Fibroblast of the aortic adventitia (primary cell): ENCODE results near the genes POTEF, CCDC74B, MZT2B and GPR148.

DNA sequence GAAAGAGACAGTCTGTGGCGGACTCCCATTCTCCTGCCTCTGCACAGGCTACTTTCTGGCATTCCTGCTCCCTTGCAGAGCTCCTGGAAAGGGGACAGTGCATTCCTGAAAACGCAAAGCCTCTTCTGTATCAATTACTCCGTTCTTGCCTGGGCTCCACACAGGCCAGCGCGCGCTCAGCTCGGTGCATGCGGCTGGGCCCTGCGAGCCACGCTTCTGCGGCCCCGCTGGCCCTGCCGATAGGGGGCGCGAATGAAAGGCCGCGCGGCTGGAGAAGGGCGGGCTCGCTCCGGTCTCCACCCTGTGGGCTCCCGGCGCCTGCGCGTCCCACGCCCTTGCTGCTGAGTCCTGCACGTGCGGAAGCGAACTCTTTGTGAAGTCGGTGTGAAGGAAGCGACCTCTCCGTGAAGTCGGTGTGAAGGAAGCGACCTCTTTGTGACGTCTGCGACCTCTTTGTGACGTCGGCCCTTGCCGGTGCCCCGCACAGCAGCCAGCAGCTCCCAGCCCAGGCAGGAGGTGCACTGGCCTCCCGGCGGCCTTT, 392.1 kb upstream of the RAB6C start:
- CAGE, long polyA plus RNA = no peak

- CAGE, long polyA plus RNA = no peak
These were observed 49.8 kb upstream of the RAB6C start for GRCh38 chr2:129929728-129930072.

DNA sequence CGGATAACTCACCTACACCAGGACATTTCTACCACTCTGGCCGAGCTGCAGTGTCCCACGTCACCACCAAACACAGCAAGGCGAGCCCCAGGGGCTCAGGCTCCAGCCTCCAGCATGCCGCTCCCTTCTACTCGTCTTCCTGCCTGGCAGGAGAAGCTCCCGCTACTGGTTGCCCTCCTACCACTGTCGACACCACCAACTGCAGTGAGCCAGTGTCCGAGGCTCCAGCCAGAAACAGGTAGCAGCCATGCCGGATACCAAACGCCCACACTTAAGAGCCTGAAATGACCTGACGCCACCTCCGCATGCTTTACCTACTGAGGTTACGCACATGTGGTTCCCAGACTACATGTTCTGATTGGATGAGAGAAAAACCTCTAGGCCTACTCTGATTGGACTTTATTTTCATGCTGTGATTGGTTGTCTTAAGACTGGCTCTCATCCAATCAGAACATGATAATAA, at the start of gene POTEF:
Gene POTEF, minus strand, starts transcription at position 163 of the 463 bp plus-strand sequence.
- CAGE, long polyA plus RNA = no peak

GRCh38 chr2:130144618-130145539, at the start of gene CCDC74B:
TSS of gene CCDC74B (minus strand) at chr2:130145112.
- CAGE, long polyA plus RNA = no peak

DNA sequence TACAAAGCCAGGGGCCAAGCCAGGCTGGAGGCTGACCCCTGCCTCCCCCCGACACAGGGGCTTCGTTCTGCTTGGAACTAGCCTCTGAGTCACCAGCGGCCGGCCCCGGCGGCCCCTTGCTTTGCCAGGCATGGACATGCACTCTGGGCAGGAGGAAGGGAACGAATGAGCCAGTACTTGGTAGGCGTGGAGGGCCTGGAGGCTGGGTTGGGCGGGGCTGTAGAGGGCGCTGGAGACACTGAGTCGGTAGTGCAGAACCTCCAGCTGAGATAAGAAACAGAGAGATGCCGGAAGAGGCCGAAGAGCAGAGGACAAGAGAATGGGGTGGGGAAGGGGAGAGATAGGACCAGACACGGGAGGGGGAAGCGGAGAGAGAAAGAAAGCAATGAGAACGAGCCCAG, 16.1 kb upstream of the CCDC74B start:
- CAGE, long polyA plus RNA = no peak

DNA sequence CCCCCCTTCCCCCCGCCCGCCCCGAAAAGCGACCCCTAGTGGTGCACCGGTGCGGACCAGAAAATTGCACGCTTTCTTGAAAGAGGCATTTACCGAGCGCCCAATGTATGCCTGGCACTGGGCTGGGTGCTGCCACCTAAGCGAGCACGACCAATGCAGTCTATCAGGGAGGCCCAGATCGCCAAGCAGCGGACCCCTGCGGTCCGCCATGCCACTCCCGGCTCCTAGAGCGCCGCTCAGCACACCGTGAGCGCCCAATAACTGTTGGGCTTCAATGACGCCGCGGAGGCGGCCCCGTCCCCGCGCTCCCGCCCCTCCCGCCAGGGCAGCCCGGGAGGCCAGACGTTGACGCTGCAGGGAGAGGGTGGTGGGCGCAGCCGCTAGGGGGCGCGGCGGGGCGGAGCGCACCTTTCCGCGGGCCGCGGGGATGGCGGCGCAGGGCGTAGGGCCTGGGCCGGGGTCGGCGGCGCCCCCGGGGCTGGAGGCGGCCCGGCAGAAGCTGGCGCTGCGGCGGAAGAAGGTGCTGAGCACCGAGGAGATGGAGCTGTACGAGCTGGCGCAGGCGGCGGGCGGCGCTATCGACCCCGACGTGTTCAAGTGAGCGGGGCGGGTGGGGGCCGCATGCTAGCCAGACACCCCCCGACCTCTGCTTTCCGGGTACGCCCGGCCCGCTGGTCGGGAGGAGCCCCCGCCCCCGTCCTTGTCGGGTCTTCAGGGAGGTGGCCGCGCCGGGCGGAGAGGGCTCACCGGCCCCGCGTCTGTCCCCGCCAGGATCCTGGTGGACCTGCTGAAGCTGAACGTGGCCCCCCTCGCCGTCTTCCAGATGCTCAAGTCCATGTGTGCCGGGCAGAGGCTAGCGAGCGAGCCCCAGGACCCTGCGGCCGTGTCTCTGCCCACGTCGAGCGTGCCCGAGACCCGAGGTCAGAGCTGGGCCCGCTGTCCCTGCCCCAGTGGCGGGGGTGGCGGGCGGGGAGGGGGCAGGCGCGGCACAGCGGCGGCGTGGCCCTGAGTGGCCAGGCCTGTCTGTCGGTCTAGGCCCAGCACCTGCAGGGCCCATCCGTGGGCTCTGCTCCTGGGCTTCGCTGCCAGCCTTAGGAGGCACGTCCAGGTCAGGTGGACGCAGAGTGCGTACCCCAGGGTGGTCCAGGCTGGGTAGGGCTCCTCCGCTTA, at the start of gene MZT2B:
Gene MZT2B, plus strand, starts transcription at position 407 of the 1,170 bp plus-strand sequence.
- CAGE, long polyA plus RNA = no peak

DNA sequence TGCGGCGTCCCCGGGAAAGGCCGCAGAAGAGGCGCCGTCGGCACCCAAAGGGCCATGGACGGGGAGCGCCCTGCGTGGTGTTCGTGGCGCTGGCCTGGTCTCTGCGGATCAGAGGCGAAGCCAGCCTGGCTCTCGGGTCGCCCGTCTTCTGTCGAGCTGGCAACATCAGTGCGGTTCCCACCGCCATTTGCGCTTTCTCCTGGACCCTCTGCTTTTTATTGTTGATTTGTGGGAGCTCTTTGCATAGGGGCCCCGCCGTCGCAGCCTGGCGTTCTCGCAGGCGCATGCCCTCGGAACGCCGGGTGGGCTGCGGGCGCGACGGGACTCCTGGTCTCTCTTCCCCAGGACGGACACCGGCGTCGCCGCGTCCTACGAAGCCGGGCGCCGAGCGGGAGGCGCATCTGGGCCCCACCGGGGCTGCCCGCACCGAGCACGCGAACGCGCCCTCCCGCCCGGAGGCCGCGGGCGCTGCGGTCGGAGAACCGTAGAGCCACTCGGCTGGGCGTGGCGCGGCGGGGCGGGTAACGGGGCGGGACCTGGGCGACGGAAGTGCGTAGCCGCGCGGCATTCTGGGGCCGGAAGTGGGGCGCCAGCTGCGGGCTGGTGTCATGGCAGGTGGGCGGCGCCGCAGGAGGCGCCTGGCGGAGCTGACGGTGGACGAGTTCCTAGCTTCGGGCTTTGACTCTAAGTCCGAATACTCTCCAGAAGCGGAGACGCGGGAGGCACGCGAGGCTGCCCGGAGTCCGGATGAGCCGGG, 30.7 kb upstream of the TUBA3E start:
- CAGE, long polyA plus RNA = no peak

- CAGE, long polyA plus RNA = no peak
These were observed 67.3 kb downstream of the CCDC115 start for GRCh38 chr2:130274729-130274928.

DNA sequence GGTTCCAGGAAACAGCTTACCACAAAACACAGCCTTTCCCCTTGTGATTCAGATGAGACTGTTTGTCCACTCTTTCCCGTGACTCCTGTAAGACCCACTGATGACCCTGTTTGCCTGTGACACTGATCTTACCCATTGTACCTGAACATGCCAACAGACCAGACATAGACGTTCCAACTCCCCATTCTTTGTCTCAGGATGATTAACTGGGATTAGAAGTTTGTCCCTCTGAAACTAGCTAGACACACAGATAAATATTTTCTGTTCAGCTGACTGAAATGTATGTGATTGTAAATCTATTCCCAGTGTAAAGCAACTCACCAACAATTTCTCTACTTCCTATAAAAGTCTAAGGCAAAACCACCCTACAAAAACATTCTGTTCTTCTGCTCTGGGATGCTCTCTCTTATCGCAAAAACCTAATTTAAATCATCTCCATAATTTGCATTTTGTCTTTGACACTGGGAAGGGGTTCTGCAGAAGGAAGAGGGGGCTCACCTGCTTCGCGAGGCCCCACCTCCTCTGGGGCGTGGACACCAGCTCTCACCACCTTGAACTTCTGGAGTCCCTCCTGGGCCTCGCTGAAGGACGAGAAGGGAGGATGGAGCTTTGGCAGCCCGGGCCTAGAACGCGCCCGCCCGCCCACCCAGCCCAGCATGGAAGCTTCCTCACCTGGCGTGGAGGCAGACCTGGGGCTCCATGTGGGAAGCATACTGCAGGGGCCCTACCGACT, 629 bp downstream of the CCDC115 start:
- CAGE, long polyA plus RNA = no peak

- CAGE, long polyA plus RNA = no peak
These were observed 14.7 kb downstream of the PTPN18 start for GRCh38 chr2:130370239-130371211.

DNA sequence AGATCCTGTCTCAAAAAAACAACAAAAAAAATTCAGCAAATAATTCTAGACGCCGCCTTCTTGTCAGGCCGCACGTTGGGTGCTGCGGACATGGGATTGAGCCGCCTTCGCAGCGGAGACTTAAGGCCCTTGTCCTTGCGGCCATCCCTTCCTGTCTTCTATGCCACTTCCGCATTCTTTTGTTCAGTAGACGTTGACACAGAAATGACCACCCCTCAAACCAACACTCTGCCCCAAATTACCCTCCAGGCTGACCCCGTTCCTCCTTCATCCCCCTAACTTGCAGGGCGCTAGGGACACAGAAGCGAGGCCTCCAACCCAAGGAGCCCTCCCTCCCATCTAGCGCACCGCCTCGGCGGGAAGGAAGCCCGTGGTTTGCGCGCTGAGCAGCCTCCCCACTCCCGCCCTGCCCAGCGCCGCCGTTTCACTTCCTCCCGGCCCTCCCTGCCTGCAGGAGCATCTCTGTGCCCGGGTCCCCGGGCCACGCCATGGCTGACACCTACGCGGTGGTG, 16.0 kb downstream of the PTPN18 start:
- CAGE, long polyA plus RNA = no peak

- CAGE, long polyA plus RNA = no peak
These were observed 32.6 kb downstream of the PTPN18 start for GRCh38 chr2:130388383-130388960.

DNA sequence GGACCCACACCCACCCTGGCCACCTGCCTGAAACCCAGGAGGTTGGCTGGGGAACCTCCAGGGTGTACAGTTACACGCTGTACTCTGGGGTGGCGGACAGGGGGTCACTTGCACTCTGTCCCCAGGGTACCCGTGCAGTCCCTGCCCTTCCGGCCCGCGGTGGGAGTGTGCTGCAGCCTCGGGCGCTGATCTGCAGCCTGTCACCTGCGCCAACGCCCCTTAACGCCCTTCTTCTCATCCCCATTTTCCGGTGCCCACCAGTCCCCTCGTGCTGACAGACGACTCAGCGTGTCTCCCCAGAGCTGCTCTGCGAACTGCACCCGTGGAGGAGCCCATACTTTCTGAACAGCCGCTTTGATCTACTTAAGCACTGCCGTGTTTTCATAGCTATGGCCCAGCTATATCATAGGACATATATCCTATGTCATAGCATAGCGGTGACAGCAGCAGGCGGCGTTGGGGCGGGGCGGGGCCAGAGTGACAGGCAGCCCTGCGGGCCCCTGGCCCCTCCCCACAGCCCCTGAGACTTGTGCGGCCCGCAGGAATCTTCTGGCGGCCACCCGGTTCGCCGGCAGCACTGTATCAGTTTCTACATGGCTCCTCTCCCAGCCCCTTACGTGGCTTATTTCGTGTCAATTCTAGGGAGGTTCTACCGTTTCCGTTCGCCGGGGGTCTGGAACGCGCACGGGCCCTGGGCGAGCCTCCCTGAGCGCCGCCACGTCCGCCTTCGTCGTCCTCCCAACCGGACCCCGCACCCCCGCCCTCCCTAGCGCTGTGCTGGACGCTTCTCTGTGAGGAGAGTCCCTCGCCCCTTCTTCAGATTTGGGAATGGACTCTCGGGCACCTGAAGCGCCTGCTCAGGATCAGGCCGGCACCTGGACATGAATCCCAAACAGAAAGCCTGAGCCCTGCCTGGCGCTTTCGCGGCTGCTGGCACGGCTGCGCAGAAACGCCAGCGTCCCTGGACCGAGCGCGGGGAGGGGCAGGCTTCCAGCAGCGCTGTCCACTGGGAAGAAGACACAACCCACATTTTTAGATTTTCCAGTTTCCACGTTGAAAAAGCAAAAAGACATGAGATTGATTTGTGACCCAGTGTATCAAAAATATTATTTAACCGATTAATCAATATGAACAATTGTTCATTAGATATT, 35.4 kb downstream of the PTPN18 start:
- CAGE, long polyA plus RNA = no peak

GRCh38 chr2:130727107-130728027, 1.5 kb upstream of the GPR148 start:
- CAGE, long polyA plus RNA = no peak

DNA sequence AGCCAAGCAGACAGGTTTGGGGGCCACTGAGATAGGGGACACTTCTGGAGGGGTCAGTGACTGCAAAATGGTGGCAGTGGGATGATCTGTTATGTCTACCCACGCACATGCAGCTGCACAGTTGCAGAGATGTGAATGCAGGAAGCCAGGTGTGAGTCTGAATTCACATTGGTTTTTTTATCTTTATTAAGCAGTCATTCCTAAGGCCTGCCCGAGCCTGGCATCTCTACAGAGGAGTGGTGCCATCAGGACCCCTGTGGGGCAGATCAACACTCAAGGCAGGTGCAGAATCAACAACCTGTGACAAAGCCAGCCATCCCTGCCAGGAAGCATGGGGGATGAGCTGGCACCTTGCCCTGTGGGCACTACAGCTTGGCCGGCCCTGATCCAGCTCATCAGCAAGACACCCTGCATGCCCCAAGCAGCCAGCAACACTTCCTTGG, at the start of gene GPR148:
Gene GPR148, plus strand, starts transcription at position 250 of the 443 bp plus-strand sequence.
- CAGE, long polyA plus RNA = no peak

GRCh38 chr2:130807605-130808463, 28.9 kb upstream of the ARHGEF4 start:
- CAGE, long polyA plus RNA = no peak

DNA sequence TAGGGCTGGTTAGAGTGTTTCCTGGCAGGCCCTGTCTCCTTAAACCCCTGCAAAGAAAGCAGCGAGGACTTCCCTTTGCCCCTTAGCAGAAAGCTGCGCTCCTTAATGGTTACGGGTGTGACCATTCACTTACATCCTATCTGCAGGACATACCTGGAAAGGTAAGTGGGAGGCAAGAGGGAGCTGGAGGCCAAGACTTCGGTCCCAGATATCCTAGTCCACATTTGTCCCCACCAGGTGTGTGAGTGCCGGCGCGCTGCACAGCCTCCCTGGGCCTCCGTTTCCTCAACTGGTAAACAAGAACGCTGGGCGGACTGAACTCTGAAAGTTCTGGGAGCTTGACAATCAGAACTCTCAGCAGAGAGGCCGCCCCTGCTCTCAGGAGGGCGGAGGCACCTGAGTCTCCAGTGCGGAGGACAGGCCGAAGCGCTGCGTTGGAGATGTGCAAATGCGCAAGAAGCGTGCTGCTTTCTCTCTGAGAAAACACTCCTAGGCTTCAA, 507 bp upstream of the ARHGEF4 start:
- CAGE, long polyA plus RNA = no peak

- CAGE, long polyA plus RNA = no peak
These were observed 53.3 kb downstream of the FAM168B start for GRCh38 chr2:131039875-131040411.

DNA sequence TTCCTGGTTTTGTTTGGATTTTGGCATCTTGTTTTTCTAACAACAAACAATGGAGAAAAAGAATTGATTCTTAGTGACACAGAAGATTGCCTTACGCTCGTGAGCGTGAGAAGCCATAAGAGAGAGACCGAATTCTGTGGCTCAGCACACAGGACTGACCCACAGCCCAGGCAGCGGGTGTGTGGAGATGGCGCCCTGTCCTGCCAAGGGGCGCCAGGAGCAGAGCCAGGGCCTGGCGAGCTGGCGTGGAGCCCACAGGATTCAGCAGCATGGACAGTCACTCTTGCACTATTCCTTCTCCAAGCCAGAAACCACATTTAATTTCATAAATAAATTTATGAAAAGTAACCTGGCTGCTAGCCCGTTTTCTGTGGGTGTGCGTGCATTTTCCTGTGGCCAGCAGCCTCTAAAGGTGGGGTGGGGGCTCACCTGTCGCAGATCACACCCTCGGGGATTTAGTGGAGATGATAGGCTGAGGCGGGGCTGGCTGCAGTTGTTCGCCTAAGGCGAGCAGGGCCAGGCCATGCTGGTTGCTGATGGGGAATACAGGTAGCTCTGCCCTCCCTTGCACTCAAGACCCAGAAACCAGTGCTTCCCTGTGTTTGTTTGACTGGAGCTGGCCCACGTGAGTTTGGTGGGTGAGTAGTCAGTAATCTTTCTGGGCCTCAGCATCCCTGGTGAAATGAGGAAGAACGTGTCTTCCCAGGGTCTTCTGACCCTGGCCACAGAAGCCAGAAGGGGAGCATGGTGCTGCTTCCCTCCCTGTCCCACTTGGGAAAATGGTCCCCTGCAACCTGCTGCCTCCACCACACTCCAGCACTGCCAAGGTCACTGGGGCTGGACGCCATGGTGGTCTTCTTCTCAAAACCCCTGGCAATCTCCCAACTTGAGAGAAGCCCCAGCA, 46.1 kb downstream of the FAM168B start:
- CAGE, long polyA plus RNA = no peak

DNA sequence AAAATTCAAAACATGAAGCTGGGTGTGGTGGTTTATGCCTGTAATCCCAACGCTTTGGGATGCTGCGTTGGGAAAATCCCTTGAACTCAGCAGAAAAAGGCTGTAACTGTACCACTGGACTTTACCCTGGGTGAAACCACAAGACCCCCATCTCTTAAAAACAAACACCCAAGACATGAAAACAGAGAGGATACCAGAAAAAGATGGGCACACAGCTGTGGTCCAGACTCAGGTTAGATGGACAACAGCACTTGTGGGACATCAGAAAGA, 25.4 kb downstream of the FAM168B start:
- CAGE, long polyA plus RNA = no peak